MCF 10A (cell line): ENCODE results near the genes TMEM259 and ARHGAP45.

DNA sequence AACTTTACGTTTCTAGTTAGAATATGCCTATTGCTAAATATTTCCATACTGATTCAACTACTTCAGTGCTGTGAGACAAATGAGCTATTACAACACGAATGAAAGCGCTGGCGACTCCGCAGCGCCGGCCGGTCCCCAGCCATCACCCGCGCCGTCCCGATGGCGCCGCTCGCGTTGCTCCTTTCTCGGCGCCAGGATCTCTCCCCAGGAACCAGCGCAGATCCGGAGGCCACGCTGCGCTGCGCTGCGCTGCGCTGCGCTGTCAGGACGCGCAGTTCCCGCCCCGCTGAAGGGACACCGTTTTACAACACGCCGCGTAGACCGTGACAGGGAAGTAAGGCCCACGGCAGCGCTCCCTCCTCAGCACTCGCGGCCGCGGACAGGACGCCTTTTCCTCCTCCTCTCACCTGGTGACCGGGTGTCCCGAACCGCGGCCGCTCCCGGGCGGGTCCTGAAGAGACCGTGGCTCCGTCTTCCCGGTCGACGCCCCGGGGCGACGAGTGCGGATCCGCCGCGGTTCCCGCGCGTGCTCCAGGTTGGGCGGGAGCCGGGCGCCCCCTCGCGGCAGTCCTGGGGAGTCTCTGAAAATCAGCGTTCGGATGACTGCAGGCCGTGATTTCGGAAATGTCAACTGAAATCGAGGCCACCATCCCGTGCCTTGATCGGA lies 24.1 kb downstream of the PLPP2 start:
- PRO-cap = no peak
- RRBS = under 1% methylated on average over 18 of the region's 76 CpGs

GRCh38 chr19:327789-328383 lies 16.7 kb downstream of the MIER2 start:
- PRO-cap = no peak
- RRBS = no CpG with 5 or more reads among the region's 11 CpGs

- PRO-cap = no peak
- RRBS = 27% methylated on average over 1 of the region's 26 CpGs
Observed at GRCh38 chr19:419161-419791, 10.3 kb upstream of the C2CD4C start.

GRCh38 chr19:508598-509175 lies 1.4 kb downstream of the TPGS1 start:
- PRO-cap = no peak
- RRBS = no CpG with 5 or more reads among the region's 14 CpGs

GRCh38 chr19:610157-610537 lies 20.5 kb downstream of the HCN2 start:
- PRO-cap = no peak
- RRBS = no CpG with 5 or more reads among the region's 22 CpGs

DNA sequence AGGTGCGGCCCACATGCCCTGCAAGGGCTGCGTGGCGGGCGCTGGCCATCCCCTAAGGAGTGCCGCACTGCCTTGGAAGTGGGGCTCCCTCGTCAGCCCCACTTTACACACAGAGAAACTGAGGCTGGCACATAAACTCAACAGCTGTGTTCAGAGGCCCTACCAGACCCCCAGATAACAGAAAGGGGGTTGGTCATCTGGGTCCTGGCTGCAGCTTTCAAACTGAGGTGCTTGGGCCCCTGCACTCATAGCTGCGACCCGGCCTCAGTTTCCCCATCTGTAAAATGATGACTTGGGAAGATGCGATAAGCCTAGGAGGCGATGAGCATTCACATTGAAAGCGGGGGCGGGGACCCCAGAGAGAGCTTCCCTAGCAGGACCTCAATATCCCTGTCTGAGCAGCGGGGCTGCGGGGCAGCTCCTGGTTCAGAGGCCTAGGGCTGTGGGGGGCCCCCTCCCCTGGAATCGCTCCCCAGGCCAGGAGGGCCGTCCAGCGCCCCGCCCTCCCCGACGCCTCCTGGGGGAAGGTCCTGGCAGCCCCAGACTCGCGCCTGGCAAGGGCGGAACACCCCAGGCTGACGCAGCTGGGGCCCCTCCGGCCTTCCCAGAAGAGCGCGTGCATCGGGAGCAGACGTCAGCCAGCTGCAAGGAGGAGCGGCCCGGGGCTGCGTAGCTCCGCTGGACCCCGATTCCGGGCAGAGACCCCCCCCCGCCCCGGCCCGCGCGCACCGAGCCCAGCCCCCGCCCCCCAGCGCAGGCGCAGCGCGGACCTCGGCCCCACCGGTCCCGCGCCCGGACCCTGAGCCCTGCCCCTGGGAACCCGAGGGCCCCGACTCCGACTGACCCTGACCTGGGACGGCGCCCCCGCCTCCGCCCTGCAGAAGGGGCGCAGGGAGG lies 3.4 kb downstream of the FSTL3 start:
- PRO-cap = bidirectional peak, plus-strand start at position 630 of the sequence, minus-strand start at position 515 of the sequence
- RRBS = under 1% methylated on average over 19 of the region's 59 CpGs

DNA sequence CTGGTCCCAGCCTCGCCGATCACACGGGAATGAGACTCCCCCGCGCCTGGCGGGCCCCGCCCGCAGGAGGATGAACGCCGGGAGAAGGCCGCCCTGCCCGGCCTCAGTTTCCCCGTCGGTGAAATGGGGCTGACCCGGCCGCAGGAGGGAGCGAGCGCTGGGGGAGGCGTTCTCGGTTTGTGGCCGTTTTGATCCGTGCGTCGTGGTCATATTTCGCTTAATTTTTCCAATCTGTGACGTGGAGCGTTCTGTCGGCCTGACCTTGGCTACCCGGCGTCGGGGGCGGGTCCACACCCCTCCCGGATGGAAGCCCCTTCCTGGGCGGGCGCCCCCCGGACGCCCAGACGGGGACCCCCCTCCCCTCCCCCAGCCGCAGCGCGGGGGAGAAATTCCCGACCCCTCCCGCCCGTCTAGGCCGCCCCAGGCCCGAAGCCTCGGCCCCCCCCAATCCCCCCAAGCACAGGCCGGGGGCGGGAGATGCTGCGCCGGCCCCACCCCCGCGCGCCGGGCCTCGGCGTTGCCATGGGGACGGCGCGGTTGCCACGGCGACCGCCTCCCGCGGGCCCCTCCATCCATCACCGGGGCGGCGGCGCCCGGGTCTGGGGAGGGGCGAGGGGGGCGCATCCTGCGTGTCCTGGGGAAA lies 11.1 kb downstream of the PALM start:
- PRO-cap = no peak
- RRBS = 53% methylated on average over 22 of the region's 73 CpGs

GRCh38 chr19:726782-727425 lies 18.2 kb downstream of the PALM start:
- PRO-cap = no peak
- RRBS = 73% methylated on average over 19 of the region's 34 CpGs

DNA sequence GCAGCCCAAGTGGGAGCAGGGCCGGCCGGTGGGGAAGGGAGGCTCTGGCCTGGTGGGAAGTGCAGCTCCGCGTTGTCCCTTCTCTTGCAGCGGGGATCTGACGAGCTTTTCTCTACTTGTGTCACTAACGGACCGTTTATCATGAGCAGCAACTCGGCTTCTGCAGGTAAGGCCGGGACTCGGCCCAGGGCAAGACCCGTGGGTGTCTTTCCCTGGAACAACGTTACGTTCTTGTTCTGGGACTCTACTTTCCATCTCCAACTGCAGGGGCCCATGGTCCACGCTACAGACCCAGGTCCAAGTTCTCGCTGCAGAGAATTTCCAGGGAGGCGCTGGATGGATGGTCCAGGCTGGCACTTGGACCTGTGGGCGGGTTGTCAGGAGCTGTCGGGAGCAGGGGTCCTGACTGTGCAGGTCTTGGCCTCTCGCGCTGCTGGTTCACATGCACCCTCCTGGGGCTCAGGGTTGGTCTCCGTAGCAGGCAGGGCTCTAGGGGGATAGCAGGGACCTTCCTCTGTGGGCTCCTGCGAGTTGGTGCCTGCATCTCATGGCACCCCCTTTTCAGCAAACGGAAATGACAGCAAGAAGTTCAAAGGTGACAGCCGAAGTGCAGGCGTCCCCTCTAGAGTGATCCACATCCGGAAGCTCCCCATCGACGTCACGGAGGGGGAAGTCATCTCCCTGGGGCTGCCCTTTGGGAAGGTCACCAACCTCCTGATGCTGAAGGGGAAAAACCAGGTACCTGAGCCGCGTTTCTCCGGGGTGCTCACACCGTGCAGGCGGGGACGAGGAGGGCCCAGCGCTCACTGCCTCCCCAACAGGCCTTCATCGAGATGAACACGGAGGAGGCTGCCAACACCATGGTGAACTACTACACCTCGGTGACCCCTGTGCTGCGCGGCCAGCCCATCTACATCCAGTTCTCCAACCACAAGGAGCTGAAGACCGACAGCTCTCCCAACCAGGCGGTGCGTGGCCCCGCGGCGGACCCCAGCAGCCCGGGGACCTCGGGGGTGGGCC lies 6.5 kb downstream of the PTBP1 start:
- PRO-cap = no peak
- RRBS = no CpG with 5 or more reads among the region's 50 CpGs

GRCh38 chr19:805301-806316 lies 8.4 kb downstream of the PTBP1 start:
- PRO-cap = no peak
- RRBS = 93% methylated on average over 41 of the region's 90 CpGs

- PRO-cap = no peak
- RRBS = 93% methylated on average over 4 of the region's 52 CpGs
Observed at GRCh38 chr19:808229-808970, 11.1 kb downstream of the PTBP1 start.

- PRO-cap = bidirectional peak, plus-strand start at chr19:813781, minus-strand start at chr19:813603
- RRBS = no CpG with 5 or more reads among the region's 62 CpGs
Observed at GRCh38 chr19:813420-814070, 8.2 kb downstream of the PLPPR3 start.

- PRO-cap = no peak
- RRBS = 88% methylated on average over 9 of the region's 35 CpGs
Observed at GRCh38 chr19:879776-880464, 13.1 kb downstream of the MED16 start.

GRCh38 chr19:899923-900444 lies 7.0 kb upstream of the MED16 start:
- PRO-cap = no peak
- RRBS = 92% methylated on average over 9 of the region's 20 CpGs

- PRO-cap = no peak
- RRBS = 92% methylated on average over 2 of the region's 13 CpGs
Observed at GRCh38 chr19:907175-907796, 5.7 kb downstream of the R3HDM4 start.

- PRO-cap = no peak
- RRBS = no CpG with 5 or more reads among the region's 24 CpGs
Observed at GRCh38 chr19:963927-964503, 20.1 kb upstream of the WDR18 start.

DNA sequence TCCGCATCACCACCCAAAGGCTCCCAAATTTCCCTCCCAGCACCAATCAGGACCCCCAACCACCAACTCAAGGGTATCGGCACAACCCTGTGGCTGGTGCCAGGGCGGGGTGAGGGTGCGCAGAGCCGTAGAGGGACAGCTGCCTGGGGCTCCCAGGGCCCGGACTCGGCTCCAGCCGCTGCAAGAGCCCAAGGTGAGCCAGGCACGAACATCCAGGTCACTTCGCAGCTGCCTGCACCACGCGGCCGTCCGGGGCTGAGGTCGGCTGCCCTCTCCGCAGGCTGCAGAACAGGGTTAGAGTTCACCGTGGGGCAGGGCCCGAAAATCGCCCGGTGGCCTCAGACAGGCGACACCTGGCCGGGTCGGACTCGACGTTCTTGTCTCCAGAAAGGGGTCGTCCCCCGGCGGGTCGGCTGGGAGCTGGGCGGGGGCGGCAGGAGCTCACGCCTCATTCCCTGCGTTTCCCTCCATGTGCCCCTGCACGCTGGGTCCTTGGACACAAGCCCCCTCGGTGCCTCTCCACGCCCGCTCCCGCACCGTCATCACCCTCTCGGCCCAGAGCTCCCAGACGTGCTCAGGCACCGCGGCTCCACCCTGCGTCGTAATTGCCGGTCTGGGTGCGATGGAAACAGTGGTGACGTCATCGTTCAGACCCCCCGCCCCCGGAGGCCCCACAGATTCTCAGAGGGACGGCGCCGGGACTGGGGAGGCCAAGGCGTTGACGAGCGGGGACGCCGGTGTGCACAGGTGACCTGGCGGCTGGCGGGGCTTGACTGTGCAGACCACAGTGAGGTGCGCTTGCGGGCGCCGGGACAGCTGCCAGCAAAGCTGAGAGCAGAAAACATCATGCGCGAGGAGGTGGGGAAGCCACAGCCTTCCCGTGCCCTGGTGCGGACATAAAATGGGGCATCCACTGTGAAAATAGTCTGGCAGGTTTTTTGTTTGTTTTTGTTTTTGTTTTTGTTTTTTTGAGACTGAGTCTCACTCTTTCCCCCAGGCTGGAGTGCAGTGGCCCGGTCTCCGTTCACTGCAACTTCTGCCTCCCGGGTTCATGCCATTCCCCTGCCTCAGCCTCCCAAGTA lies 4.0 kb upstream of the GRIN3B start:
- PRO-cap = unidirectional peak, plus-strand start at position 88 of the sequence; bidirectional peak, plus-strand start at position 844 of the sequence, minus-strand start at position 564 of the sequence
- RRBS = 34% methylated on average over 36 of the region's 72 CpGs

- PRO-cap = bidirectional peak, plus-strand start at chr19:1021517, minus-strand start at chr19:1021123
- RRBS = under 1% methylated on average over 48 of the region's 110 CpGs
Observed at GRCh38 chr19:1020374-1021450, at the start of gene TMEM259. Gene TMEM259 (minus strand): TSS chr19:1021123.

GRCh38 chr19:1040737-1041586 lies 1.1 kb downstream of the ABCA7 start:
- PRO-cap = no peak
- RRBS = no CpG with 5 or more reads among the region's 33 CpGs

- PRO-cap = bidirectional peak, plus-strand start at chr19:1066991, minus-strand start at chr19:1066958; bidirectional peak, plus-strand start at chr19:1067182, minus-strand start at chr19:1067098
- RRBS = 1% methylated on average over 57 of the region's 100 CpGs
Observed at GRCh38 chr19:1066610-1067709, at the start of gene ARHGAP45. Gene ARHGAP45 (plus strand): TSS chr19:1067167.